Aorta (tissue), 1 donor: ENCODE results near the genes L3MBTL3 and SMLR1.

GRCh38 chr6:127516323-127516815 is 57.2 kb upstream of the KIAA0408 start:
- PRO-cap, result no peak

- PRO-cap, result no peak
Measured at GRCh38 chr6:127518544-127519756, 58.0 kb upstream of the C6orf58 start.

GRCh38 chr6:128044378-128044992 is 143.6 kb upstream of the THEMIS start:
- PRO-cap, result no peak

- PRO-cap, result no peak
Measured at GRCh38 chr6:128124428-128124994, 223.7 kb upstream of the THEMIS start.

DNA sequence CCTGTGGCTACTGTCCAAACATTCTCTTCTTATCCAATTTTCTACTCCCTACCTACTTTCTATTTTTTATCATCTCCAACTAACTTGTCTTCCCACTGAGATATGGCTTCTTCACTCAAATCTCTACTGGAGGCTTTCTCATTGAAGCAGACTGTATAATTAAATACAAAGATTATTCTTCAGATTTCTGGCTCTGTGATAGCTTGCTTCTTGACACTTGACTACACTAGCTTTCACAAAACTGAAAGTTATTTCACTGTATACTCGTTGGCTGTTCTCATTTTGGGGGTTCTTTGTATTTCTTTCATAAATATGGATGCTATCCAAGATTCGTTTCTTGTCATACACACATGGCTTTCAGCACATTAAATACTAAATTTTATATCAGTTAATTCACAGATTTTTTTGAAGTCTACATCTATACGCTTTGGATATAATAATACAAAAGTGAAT is 232.5 kb downstream of the PTPRK start:
- PRO-cap, result no peak

DNA sequence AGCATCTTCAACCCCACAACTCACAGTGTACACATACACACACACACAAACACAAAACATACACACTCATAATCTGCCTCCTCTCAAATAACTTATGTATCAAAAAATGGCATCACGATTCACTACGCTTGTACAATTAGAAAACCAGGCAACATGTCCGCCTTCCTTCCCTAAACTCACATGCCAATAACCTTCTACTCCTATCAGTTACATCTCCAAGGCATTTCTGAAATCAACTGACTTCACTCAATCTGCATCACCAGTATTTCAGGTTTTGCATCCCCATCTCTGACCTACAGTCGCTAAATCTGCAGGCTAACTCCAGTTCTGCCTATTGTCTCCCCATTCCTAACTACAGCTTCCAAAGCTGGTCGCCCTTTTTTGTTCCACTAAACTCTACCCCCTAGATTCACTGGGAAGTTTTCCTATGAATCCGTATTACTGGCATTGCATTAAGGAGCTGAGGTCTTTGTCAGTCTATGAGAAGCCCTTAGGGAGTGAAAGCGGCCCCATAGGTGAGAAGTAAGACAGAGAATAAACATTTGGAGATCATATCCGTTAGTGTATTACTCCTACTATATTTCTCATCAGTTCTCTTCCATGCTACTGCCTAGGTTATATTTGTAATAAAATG is 217.4 kb downstream of the PTPRK start:
- PRO-cap, result no peak

DNA sequence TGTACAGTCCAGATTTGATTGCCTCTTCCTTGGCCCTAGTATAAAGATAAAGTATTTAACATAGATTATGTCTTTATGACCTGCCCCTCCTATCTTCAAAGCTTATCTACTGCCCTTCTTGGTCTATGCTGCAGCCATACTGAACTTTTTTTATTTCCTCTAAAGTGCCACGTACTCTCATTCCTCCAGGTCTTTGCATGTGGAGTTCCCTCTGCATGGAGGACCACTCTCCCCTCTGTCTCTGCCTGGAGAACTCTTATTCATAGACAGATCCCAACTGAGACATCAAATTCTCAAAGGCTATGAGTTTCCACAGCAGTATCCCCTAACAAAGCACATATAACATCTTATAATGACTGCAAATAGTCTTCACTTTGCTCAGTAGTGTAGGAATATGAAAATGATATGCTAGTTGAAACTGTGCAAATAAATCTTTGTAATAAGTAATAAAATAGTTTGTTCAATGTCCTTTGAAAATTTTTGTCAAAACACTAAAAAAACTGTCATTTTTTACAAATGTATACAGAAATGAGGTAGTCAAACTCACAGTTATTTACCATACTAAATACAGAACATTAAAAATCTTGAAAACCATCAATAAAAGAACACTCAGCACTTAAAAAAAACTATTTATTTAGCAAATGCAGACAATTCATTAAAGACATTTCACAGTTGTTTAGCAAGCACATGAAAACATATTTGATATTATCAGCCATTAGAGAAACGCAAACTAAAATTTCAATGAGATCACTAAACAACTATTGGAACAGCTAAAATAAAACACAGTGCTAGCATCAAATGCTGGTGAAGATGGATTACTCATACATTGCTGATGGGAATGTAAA is 167.7 kb downstream of the PTPRK start:
- PRO-cap, result no peak

DNA sequence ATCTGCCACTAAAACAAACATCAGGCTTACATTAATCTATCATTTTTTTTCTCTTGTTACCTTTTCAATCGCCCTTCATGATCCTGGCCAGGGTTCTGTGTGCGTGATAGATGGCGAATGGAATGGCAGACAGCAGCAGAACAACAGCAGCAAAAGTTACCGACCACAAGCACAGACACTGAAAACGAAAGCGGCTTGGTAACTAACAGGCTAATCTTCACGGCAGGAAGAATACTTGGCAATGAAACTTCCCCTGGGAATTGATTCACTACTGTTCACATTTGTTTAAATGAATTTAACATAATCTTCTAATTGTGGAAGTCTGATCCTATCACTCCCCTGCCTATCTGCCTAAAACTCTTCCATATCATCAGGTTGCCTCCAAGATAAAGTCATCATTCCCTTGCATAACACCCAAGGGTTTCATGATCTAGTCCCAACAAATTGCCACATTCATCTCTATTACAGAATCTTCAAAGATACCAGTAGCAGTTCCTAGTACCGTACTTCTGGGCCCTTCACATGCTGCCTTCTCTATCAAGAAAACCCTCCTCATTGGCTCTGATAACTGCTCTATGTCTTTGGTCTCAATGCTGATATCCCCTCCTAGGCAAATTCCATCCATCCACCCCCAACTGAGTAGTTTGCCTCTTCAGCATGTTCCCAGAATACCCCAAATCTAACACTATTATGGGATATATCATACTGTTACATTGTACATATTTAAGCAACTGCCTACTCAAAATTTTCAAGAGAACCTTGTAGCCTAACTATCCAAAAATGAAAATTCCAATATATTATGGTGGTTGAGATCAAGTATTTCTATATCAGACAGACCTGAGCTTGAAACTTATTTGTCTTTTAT is 28.5 kb downstream of the PTPRK start:
- PRO-cap, result no peak

- PRO-cap, result no peak
Measured at GRCh38 chr6:128996019-128996580, 113.2 kb downstream of the LAMA2 start.

DNA sequence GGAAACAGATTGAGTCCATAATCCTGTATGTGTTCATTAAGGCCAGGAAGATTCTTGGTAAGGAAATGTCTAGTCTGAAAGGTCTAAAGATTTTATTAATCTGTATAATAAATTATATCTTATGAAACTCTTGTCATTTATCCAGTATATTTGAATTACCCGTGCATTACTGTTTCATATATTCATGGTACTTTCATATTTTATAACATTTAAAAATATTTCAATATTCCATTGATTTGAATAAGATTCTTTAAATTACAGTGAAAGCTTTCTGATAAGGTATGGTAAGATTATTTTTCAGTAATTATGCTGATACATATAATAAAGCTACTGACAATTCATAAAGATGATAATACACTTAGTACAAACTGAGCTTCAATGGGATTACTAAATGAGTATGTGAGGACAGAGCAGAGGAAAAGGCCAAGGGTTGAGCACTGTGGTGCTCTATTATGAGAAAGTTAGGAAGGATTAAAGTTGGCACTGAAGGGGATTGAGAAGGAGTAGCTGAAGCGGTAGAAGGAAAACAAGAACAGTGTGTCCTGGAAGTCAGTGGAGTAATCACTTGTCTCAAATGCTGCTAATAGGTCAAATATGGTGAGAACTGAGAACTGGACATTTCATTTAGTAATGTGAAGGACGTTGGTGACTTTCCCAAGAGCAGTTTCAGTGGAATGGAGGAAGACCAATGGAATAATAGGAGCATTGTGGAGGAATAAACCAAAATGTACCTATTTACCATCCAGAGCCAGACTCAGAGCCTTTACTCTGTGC is 255.7 kb downstream of the LAMA2 start:
- PRO-cap, result no peak

GRCh38 chr6:129172328-129173341 is 289.7 kb downstream of the LAMA2 start:
- PRO-cap, result no peak

DNA sequence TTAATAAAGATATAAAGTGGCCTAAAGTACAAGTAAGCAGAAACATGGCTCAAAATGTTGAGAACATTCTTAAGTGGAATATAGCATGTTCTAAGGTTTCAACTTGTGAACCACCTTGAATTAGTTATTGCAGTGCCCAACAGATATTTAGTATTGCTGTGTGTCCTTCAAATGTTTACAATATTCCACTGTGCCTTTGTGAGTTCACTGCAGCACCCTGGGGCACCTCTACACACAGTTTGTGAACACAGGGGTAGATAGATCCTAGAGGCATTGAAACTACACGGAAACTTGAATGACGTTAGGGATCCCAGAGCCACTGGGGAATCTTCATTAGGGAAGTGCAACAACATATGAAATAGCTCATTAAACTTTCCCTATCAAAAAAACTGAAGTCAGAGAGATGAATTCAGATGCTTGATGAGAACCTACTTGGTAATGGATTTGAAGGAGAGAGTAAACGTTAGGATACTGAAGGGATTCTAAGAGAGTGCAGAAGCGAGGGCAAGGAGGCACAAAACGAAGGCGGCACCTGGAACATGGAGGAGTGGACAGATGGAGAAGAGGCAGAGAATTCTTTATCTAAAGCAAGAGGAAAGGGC is 363.4 kb downstream of the LAMA2 start:
- PRO-cap, result no peak

DNA sequence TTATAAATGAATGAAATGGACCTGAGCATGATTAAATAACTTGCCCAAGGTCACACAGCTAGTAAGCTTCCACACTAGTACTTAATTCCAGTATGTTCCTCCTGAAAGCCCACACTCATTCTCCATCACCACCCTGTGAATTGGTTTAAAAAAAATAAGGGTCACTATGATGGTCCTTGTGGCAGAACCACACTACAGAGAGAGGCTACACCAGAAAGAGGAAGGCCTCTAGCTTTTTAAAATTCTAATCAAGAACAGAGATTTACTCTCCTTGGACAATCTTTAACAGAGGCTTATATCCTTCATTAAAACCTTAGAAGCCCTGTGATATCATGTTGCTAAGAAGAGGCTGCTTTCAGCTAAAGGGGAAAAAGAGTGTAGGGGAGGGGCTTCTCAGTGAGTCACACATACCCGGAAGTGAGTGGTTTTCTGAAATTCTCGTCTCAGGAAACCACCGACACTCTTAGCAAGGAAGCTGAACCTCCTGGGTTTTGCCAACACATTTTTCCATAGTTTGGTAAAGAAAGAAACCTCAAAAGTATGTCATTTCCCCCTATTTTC is 219.6 kb downstream of the ARHGAP18 start:
- PRO-cap, result unidirectional peak, plus-strand start at position 433 of the sequence

DNA sequence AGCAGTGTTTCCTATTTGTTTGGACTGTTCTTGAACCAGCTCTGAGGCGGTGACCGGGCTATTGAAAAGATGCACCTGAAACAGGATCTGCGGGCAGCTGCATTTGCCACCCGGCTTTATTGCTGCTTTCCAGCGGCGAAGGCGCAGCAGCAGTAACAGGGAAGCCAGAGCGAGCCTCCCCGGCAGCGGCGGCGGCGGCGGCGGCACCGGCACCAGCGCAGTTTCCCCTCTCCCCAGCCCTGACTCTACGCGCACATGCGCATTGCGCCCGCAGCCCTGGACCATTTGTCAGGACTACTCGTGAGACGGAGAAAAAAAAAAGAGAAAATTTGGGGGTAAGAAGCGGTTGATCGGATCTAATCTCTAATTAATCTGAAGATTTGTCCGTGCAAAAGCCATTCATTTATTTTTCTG is at the start of gene L3MBTL3:
L3MBTL3 (plus strand) TSS at position 252 of the 414 bp plus-strand sequence.
- PRO-cap, result no peak

- PRO-cap, result unidirectional peak, plus-strand start at chr6:130018805
Measured at GRCh38 chr6:130018744-130019284, 433 bp downstream of the L3MBTL3 start.

GRCh38 chr6:130365148-130365652 is 617 bp upstream of the TMEM200A start:
- PRO-cap, result unidirectional peak, plus-strand start at chr6:130365504

DNA sequence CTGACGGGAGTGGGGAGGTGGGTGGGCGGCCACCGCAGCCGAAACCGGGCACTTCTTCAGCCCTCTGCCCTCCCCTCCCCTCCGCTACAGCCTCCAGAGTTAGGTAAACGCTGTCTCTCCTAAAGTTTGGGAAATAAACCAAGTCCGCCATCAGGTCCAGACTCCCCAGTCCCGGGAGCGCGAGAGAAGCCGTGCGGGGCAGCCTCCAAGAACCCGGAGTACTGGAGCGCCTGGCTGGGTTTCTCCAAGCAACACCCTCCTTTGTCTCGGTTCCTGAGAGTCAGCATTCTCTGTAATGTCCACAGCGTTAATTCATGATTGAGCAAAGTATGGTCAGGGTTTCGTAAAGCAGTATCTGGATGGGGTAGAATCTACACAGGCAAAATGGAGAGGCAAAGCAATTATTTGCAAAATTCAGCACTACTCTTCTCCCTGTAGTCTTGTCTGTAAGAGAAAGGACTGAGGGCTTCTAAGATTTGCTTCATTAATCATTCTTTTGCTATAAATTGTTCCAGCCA is 787 bp downstream of the TMEM200A start:
- PRO-cap, result no peak

GRCh38 chr6:130377462-130377763 is 11.6 kb downstream of the TMEM200A start:
- PRO-cap, result no peak

- PRO-cap, result no peak
Measured at GRCh38 chr6:130827055-130827615, at the start of gene SMLR1. Gene SMLR1, plus strand, starts transcription at chr6:130827406.

GRCh38 chr6:131581050-131581441 is 8.0 kb downstream of the ARG1 start:
- PRO-cap, result no peak